Lung (tissue), 4 donors: ENCODE data around the gene IAPP.

DNA sequence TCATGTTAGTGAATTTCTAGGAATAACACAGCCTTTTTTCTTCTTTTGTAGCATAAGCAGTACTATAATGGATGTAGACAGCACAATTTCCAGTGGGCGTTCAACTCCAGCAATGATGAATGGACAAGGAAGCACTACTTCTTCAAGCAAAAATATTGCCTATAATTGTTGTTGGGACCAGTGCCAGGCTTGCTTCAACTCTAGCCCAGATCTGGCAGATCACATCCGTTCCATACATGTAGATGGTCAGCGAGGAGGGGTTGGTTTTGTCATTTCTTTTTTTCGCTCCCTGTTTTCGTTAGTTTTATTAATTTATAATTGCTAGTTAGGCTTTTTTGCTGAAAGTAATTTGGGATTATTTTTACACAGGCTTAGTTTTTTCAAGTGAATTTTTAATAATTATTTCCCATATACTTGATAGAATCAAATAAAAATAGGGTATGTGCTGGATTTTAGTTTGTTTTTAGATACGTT lies 23.2 kb downstream of the AEBP2 start:
- PRO-cap, result no peak
- RAMPAGE, long total RNA, result no peak
- RRBS, result no CpG with 5 or more reads among the region's 6 CpGs

GRCh38 chr12:20371088-20371638 lies 2.8 kb downstream of the PDE3A start:
- PRO-cap, result no peak
- RAMPAGE, long total RNA, result no peak
- RRBS, result no CpG with 5 or more reads among the region's 3 CpGs

- PRO-cap, result no peak
- RAMPAGE, long total RNA, result no peak
- RRBS, result no CpG with 5 or more reads among the region's 6 CpGs
Observed at GRCh38 chr12:20415637-20416076, 47.3 kb downstream of the PDE3A start.

DNA sequence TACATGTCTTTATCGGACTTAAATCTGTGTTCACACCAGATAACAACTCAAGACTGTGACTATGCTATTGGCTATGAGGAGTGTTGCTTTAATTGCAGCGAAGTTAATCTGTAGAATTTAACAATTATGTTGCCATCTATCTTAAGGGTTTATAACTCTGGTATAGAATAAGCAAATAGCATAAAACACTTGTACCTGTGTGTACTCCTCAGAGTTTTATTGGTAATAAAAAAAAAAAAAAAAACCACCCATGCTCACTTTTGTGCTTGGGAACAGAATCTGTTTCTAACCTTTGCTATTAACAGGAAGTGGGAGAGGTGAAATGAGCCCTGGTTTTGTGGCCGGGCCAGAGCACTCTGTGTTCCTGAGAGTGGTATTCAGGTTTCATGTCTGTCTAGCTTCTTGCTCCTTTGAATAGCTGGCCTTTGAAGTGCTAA lies 53.1 kb downstream of the PDE3A start:
- PRO-cap, result no peak
- RAMPAGE, long total RNA, result no peak
- RRBS, result no CpG with 5 or more reads among the region's 3 CpGs

DNA sequence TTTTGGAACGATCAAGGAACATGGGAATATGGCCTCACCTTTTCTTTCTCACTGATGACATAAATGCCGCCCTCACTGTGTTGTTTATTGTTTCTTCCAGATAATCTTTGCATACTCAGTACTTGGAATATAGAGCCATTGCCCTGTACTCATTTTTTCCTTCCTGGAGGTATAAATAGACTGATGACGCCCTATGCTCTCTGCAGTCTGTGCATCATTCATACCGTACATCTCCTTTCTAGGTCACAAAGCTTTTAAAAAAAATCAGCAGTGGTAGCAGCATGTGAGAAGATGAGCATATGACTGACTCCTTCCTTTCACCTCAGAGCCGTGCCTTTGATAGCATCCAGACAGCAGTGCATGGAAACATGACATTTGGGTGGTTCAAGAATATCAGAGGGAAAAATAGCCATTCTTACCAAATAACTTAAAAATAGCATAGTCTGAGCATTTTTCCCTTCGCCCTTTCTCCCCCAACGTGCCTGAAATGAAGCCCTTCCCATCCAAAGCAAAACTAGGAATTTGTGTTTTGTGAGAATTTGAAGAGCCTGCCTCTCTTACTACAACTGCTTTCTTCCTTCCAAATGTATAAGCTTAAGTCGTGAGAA lies 77.4 kb downstream of the PDE3A start:
- PRO-cap, result no peak
- RAMPAGE, long total RNA, result no peak
- RRBS, result no CpG with 5 or more reads among the region's 8 CpGs

DNA sequence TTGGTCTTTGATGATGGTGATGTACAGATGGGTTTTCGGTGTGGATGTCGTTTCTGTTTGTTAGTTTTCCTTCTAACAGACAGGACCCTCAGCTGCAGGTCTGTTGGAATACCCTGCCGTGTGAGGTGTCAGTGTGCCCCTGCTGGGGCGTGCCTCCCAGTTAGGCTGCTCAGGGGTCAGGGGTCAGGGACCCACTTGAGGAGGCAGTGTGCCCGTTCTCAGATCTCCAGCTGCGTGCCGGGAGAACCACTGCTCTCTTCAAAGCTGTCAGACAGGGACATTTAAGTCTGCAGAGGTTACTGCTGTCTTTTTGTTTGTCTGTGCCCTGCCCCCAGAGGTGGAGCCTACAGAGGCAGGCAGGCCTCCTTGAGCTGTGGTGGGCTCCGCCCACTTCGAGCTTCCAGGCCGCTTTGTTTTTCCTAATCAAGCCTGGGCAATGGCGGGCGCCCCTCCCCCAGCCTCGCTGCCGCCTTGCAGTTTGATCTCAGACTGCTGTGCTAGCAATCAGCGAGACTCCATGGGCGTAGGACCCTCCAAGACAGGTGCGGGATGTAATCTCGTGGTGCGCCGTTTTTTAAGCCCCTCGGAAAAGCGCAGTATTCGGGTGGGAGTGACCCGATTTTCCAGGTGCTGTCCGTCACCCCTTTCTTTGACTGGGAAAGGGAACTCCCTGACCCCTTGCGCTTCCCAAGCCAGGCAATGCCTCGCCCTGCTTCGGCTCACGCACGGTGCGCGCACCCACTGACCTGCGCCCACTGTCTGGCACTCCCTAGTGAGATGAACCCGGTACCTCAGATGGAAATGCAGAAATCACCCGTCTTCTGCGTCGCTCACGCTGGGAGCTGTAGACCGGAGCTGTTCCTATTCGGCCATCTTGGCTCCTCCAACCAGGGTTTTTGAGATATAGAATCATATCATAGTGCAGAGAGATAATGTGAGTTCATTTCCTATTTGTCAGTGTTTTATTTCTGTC lies 83.5 kb downstream of the SLCO1B1 start:
- PRO-cap, result no peak
- RAMPAGE, long total RNA, result no peak
- RRBS, result no CpG with 5 or more reads among the region's 40 CpGs

DNA sequence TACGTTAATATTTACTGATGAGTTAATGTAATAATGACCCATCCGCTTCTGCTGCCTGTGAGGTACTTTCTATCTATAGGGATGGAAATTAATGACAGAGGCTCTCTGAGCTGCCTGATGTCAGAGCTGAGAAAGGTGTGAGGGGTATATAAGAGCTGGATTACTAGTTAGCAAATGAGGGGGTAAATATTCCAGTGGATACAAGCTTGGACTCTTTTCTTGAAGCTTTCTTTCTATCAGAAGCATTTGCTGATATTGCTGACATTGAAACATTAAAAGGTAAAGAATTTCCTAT lies at the start of gene IAPP:
Gene IAPP, plus strand, starts transcription at position 177 of the 295 bp plus-strand sequence.
- PRO-cap, result no peak
- RAMPAGE, long total RNA, result no peak
- RRBS, result no CpG with 5 or more reads among the region's 2 CpGs

GRCh38 chr12:21509446-21509896 lies 7.9 kb downstream of the GOLT1B start:
- PRO-cap, result no peak
- RAMPAGE, long total RNA, result no peak
- RRBS, result no CpG with 5 or more reads among the region's 2 CpGs

- PRO-cap, result no peak
- RAMPAGE, long total RNA, result no peak
Observed at GRCh38 chr12:21517410-21518170, 8.5 kb upstream of the SPX start.

DNA sequence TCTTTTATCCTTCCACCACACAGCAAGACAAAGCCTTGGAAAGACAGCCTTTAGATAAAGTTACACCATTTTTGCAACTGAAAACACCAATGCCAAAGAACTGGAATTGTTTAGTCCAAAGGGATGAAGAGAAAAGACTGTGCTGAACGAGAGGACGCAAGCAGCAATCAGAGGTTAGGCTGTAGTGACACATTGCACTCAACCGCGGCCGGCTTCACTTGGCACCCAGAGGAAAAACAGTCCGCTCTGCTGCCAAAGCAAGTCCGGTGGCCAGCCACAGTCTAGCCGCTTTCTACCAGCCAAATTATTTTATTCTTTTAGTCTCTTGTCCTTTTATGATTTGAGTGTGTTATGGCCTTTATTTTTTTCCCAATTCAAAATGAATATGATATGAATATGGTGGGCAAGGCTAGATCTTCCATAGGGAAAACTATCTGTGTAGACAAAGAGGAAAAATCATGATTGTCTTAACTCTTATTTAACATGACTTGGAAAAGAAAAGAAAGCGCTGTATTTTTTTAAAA lies 49.2 kb upstream of the KCNJ8 start:
- PRO-cap, result no peak
- RAMPAGE, long total RNA, result no peak
- RRBS, result 29% methylated on average over 1 of the region's 9 CpGs

DNA sequence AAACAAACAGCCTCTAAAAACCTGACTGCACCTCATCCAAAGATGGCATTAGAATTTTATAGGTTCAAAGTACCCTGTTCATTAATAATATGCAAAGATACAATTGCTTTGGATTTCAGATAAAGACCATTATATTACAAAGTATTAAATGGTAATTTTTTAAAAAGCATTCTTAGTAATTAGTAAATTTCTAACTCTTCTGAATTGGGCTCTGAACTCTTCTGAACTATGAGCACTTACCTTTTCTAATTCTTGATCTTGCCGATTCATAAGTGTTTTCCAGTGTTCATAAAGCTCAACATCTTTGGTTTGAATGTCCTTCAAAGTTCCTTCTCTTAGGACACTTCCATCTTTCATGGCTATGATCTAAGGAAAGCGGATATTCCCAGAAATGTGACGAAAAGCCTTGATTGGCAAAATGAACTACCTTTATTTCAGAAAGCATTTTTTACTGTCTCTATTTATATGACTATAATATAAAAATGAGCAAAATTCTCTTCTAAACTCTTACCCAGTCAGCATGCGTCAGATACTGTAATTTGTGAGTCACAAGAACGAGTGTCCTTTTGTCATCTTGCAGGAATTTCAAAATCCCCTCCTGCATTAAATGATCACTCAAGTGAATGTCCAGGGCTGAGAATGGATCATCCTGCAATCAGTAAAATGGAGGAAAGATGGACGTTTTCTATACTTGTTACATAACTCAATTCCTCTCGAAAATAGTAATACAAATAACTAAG lies 77.5 kb upstream of the KCNJ8 start:
- PRO-cap, result no peak
- RAMPAGE, long total RNA, result no peak
- RRBS, result no CpG with 5 or more reads among the region's 7 CpGs

DNA sequence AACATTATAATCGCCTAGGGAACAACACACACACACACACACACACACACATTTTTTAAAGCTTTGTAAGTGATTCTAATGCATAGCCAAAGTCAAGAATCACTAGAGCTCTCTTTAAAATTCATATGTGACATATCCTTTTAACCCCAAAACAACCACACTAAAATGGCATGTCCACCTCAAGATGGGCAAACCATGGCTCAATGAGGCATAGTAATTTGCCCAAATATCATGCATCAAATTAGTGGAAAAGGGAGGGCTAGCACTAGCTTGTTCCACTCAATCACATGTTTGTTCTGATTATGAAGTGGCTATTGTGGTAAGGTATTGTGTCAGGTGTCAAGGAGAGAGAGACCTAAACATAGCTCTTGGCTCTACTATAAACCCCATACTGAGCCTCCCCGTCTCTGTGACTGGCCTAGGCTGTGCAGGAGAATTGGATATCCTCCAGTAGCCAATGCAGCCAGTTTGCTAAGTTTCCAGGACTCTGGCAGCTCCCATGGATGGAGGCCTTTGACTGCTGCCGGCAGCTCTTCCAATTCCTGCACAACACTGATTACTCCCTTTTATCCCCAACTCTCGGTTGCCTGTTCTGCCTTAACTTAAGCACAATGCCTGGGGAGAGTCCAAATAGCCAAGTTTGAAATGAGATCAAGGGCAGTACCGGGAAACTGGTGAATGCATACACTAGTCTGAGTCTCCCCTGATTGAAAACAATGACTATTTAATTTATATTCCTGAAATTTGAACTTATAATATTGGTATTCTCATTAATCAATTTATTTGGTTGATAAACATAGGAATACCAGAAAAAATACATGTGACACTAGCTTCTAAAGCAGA lies 59.3 kb downstream of the ABCC9 start:
- PRO-cap, result no peak
- RAMPAGE, long total RNA, result no peak
- RRBS, result no CpG with 5 or more reads among the region's 5 CpGs

GRCh38 chr12:22409629-22410144 lies 75.2 kb upstream of the ST8SIA1 start:
- PRO-cap, result no peak
- RAMPAGE, long total RNA, result no peak
- RRBS, result no CpG with 5 or more reads among the region's 9 CpGs

GRCh38 chr12:23943972-23944439 lies 5.5 kb downstream of the SOX5 start:
- PRO-cap, result no peak
- RAMPAGE, long total RNA, result no peak
- RRBS, result no CpG with 5 or more reads among the region's 5 CpGs

DNA sequence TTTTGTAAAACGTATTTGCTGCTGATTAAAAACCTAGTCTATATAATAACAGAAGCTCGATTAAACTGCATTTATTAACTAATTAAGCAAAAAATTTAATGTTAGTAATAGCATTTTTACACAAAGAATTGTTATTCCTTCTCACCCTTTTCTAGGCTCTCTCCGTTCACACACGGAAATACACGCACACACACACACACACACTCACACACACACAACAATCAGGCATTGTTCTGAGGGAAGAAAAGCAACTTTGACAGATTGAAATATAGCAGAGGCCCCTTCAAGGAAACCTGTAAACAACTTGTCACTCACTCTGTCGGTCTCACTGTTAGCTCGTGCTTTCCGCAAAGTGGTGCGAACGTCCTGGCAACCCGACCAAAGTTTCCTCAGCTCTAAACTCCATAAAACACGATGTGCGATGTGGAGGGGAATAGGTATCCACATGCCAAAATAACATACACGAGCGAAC lies 644 bp upstream of the SOX5 start:
- PRO-cap, result no peak
- RAMPAGE, long total RNA, result no peak
- RRBS, result no CpG with 5 or more reads among the region's 15 CpGs

- PRO-cap, result bidirectional peak, plus-strand start at chr12:24538471, minus-strand start at chr12:24538175
- RAMPAGE, long total RNA, result no peak
- RRBS, result no CpG with 5 or more reads among the region's 3 CpGs
Observed at GRCh38 chr12:24538047-24538403, 410.9 kb downstream of the BCAT1 start.

DNA sequence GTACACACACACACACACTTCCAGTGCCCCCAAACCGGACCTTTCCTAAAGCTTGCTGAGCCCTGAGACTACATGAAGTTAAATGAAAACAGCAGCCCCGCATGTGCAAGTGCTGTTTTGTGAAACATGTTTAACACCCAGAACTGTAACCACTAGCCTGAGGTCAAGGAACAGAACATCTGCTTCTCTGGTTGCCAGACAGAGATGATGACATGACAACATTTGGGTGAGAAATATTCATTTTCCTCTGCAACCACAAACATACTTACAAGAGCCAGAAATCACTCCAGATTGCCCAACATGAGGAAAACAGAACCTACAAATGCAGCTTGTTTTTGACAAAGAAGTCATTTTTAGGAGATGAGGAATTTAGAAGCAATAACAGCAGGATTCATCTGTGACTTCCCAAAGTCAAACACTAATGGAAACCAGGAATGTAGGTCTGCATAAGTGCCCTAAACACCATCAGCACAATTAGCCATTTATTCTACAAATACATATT lies 110.3 kb downstream of the BCAT1 start:
- PRO-cap, result no peak
- RAMPAGE, long total RNA, result no peak
- RRBS, result no CpG with 5 or more reads among the region's 2 CpGs

GRCh38 chr12:25713260-25713609 lies 160.2 kb upstream of the LMNTD1 start:
- PRO-cap, result no peak
- RAMPAGE, long total RNA, result no peak
- RRBS, result no CpG with 5 or more reads among the region's 3 CpGs

GRCh38 chr12:25962922-25963888 lies 4.7 kb downstream of the RASSF8 start:
- PRO-cap, result no peak
- RAMPAGE, long total RNA, result no peak
- RRBS, result no CpG with 5 or more reads among the region's 8 CpGs

DNA sequence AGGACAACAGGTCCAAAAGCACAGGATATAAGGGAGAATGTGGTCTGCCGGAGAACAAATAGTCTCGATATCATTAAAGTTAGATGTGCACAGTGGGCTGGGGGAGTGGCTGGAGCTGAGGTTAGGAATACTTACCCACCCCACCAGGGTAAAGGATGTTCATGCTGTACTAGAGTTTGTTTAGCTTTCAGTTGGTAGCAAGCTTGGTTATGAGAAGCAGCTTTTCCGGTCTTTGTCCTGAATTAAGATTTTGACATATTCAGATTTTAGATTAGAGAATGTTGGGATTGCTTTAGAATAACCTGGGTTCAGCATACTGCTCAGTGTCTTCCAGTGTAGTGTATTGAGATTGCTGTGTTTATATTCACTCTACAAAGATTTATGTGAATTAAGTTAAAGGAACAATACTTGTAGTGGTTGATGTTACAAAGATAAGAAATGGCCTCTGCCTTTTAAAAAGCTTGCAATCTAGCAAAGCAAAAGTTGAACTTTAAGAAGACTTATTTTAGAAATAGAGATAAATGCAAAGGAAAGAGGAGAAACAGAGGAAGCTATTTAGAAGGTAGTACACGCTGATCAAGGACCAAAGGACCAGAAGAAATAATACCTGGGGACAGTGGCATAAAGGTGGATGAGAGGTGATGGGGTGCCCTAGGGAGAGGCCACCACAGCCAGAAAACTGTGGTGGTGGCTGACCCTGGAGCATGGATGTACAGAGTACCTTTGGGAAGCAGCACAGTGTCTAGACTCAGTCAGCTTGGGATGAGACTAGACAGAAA lies 16.9 kb downstream of the RASSF8 start:
- PRO-cap, result no peak
- RAMPAGE, long total RNA, result no peak
- RRBS, result no CpG with 5 or more reads among the region's 4 CpGs